Endometrial microvascular endothelial cells (primary cell): Measurements from ENCODE around the gene DDOST.

DNA sequence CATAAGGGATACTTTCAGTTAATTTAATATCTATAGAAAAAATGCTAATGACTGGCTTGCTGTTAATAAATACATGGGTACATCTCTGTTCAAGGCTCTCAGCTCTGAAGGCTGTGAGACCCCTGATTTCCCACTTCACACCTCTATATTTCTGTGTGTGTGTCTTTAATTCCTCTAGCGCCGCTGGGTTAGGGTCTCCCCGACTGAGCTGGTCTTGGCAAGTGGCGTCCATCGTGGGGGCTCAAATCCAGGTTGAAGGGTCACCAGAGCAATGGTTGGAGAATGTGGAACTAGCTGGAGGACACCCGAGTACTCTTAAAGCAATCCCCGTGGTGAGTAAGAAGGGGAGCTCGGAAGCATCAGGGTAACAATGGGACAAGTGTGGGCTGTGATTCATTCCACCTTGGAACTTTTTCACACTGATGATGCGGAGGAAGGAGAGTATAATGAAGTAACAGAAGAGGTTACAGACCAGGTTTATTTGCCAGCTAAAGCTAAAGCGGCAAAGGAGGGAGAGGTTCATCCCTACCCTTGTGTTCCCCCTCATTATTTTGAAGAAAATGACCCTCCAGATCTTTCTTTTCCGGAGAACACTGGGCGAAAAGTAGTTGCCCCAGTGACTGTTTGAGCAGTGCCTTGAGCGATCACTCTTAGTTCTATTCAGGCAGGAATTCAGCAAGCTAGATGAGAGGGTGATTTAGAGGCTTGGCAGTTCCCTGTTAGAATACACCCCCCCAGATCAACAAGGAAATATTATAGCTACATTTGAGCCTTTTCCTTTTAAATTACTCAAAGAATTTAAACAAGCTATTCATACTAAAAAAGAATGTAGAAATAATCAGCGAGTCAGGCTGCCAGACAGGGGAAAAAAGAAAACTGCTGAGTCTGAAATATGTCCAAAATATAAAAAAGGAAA, 18.5 kb upstream of the PLA2G2A start:
- RAMPAGE, long total RNA: no peak

GRCh38 chr1:20034973-20035618, 34.9 kb upstream of the PLA2G5 start:
- RAMPAGE, long total RNA: no peak

- RAMPAGE, long total RNA: no peak
Observed at GRCh38 chr1:20242805-20243595, 47.7 kb upstream of the VWA5B1 start.

- RAMPAGE, long total RNA: no peak
Observed at GRCh38 chr1:20343227-20344039, 52.8 kb downstream of the VWA5B1 start.

GRCh38 chr1:20486588-20487781, 975 bp upstream of the CAMK2N1 start:
- RAMPAGE, long total RNA: no peak

DNA sequence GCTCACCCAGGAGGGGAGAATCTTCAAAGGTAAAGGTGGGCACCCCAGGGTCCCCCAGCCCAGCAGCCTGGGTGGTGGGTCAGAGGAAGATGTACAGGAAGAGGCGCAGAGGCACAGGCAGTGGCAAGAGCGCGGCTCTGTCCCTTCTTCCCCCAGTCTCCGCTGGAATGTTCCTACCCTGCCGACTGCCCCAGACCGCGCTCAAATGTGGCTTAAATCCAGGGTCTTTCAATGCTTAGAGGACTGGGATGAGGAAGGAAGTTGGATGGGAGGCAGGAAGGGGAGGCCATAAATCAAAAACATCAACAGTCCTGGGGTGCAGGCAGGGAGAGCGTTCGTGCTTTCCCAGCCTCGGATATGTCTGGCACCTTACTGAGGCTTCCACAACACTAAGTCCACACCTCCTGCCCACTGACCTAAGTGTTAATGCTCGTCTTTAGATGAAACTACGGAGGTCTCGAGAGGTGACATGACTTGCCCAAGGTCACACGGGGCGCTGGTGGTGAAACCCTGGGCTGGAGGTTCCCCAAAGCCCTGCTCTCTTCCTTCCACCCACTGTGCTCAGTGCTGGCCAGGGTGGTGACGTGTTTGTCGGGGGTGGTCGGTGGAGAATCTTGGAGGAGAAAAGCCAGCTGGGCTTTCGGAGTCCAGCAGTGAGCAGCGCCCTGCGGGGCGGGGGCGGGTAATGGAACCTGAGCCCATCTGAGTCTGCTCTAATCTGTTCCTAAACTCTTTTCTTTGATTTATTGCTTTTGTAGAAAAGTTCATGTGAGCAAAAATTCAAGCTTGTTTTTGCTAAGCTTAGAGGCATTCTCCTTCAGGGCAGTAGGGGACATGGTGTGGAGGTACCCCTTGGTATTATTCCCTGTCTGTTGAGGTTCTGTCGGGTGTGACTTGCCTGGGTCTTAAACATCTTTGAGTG, 619 bp downstream of the CDA start:
- RAMPAGE, long total RNA: no peak

DNA sequence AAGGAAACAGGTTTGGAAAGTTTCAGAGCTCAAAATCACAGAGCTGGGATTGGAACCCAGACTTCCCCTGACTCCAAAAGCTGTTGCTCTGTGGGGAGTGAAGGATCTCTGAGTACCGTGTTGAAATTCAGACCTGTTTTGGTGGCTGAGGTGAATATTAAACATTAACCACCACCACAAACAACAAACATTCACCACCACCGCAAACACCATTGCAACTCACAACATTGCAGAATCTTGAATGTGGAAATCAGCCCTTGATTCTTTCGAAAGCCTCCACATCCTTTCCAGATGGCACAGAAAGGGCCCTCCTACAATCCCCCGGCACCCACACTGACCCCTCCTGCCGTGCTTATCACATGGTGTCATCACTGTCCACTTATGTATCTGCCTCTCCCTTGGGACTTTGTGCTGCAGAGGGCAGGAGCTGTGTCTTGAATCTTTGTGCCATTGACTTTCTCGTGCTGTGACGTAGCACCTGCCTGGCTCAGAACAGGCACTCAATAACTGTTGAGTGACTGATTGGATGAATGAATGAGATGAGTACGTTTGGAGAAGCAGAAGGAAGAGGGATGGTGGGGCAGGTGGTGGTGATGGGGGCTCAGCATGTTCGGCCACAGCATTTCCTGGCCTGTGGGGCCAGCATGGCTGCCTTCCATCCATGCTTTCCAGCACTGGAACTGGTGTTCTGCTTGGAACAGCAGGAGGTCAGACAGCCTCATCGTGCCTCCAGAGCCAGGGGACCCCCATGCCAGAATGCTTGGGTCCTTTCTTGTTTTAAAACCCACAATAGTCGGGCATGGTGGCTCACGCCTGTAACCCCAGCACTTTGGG, 1.6 kb downstream of the CDA start:
- RAMPAGE, long total RNA: no peak

- RAMPAGE, long total RNA: no peak
Observed at GRCh38 chr1:20633668-20634223, 488 bp downstream of the PINK1 start.

DNA sequence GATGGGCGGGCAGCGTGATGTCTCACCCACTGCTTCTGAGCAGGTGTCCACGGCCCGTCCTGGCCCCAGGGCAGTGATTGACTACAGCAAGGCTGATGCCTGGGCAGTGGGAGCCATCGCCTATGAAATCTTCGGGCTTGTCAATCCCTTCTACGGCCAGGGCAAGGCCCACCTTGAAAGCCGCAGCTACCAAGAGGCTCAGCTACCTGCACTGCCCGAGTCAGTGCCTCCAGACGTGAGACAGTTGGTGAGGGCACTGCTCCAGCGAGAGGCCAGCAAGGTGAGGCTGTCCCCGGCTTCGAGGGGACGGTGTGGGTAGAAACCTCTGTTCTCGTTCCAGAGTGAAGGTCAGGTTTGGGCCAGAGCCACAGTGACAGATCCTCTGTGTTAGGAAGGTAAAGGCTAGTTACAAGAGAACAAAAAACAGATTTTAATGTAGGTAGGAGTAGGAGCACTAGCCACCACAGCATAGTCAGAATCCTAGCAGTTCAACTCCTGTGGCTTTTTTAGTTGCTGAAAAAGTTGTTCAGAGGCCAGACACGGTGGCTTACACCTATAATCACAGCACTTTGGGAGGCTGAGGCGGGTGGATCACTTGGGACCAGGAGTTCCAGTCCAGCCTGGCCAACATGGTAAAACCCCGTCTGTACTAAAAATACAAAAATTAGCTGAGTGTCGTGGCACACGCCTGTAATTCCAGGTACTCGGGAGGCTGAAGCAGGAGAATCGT, 12.1 kb downstream of the DDOST start:
- RAMPAGE, long total RNA: no peak

DNA sequence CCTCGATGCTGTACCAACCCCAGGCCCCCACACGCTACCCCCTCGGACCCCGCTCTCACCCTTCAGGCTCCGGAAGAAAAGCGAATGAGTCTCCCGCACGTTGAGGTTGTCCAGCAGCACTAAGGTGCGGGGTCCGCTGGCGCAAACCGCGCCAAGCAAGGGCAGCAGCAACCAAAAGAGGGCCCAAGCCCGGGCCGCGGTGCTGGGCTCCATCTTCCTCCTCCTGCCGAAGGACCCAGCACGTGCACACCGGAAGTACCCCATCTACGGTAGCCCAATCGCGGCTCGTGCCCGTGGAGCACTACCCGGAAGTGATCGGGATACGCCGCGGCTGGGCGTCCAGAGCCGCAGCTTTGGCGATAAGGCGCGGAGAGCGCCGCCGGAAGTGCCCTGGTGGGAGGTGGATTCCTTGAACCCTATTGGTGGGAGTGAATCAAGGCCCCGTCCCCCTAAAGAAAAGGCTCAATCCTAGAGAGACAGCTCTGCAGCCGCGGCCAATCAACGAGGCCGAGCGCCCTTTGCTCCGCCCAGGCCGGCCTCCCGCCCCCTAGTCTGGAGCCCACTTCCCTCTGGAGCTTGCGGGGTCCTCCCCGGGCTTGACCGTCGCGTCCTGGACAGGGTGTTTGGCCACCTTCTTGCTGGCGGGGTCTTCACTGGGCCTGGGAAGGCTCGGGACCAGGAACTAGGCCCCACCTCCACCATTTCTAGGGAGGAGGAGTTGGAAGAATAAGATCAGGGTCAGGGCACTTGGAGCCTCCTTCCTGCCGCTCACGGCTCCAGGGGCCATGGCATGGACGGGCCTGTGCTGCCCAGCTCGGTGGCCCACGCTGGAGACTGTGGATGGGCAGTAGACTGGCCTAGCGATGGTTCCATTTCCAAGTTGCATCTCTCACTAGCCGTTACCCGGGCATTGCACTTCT, at the start of gene DDOST:
TSS of gene DDOST (minus strand) at position 232 of the 920 bp plus-strand sequence.
- RAMPAGE, long total RNA: start-site peak on the minus strand centred at position 300 of the sequence, 145 bp wide, 452 and 993 reads in 2 replicates

DNA sequence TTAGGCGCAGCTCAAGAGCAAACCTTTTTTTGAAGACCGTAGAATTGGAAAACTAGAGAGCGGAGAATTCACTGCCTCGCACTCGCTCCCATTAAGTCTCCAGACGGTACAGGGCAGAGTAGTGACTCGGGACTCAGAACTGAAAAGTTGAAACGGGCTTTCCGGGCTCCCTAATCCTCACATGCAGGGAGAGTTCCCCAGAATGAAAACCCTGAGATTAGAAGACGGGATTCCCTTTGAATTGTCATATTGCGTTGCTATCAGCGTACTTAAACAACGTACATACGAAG, 460 bp upstream of the HP1BP3 start:
- RAMPAGE, long total RNA: no peak

GRCh38 chr1:20806982-20807719, 20.0 kb upstream of the HP1BP3 start:
- RAMPAGE, long total RNA: no peak

GRCh38 chr1:20865092-20865414, 77.9 kb upstream of the HP1BP3 start:
- RAMPAGE, long total RNA: no peak

DNA sequence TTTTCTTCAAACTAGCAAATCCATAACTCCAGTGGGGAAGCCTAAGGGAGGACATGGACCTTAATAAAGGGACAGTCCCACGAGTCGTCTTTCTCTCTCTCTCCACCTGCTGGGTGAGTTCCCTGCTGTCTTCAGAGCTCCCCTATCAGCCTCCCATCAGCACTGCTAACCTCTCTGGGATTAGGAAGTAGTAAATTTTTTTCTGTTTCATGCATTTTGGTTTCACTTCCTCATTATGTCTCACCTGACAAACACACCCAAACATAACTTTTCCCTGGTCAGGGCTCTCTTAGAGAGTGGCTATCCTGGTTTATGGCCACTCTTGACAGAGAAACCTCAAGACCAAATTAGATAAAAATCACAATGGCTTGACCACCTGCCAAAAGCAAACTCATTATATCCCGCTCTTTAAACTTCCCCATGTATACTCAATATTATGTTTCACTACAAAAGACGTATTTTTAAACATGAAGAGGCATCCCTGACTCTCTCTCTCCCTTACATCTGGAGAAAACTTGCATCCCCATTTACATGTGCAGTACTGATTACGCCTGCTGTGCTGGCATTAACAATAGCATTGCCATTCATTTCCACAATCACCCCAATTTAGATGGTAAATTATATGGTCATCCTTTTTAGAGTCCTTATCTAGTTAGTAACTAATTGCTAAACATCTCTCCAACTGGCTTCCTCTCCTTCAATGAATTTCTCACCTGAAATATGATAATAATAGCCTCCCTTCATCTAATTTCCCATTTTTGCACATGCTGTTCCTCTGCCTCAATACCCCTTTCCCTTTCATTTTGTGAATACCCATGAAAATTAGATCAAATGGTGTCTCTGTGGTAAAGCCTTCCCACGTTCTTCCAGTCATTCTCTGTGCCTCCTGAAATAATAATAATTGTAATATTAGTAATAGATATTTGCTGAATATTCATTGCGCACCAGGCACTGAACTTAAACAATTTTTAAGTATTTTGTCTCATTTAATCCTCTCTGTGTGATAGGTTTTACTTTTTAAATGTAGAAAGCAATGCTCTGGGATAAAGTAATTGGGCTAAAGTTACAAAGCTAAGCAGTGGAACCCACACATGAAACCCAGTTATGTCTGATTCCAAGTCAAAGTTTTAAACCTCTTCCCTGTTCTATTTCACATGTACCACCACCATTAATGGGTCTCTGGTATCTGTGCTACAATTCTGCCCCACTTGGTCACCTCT, 178.2 kb upstream of the HP1BP3 start:
- RAMPAGE, long total RNA: no peak

DNA sequence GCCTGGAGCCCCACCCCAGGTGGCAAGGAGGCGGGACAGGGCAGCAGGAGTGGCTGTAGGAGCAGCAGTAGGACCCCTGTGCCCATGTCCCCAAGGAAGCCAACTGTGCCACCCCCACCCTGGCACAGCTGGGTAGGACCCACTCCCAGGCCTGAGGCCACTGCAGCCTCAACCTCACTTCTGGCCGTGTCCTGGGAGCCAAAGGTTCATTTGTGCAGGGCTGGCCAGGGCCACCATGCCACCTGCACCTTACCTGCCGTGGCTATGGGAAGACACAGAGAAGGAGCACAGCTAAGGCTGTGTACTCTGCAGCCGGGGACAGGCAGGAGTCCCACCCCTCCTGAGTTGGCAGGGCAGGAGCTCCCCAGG, 141.7 kb downstream of the EIF4G3 start:
- RAMPAGE, long total RNA: no peak

- RAMPAGE, long total RNA: no peak
Observed at GRCh38 chr1:21280635-21280976, 9.7 kb downstream of the ECE1 start.

DNA sequence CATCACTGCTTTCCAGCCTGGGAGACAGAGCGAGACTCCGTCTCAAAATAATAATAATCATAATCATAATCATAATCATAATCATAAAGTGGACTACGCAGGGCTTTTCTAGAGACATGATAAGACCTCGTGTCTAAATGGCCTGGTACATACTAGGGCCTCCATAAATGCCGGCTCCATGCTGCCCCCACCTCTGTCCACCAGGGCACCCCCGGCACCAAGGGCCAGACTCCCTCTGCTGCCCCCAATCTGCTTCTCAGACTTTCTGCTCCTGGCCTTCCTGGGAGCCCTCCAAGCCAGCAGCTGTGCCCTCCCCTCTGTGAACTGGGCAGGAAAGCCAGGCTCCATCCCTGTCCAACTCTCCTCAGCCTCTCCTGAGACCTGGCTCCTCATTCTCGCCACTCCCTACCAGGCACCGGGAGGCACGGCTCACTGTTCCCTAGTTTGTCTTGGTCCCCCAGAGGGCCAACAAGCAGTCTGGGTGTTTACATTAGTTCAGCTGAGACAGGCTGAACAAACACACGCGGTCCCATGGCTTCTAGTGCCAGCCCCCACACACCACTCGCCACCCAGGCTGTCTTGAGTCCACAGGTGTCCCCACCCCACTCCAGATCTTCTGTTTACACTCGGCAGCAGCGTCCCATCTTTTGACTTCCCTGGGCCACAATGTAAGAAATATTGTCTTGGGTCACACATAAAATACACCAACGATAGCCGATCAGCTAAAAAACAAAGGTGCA, 29.2 kb upstream of the ECE1 start:
- RAMPAGE, long total RNA: no peak

GRCh38 chr1:21427621-21428222, 12.2 kb upstream of the NBPF3 start:
- RAMPAGE, long total RNA: no peak

- RAMPAGE, long total RNA: no peak
Observed at GRCh38 chr1:21552525-21553247, 43.5 kb downstream of the ALPL start.

GRCh38 chr1:21590499-21591478, 78.4 kb downstream of the RAP1GAP start:
- RAMPAGE, long total RNA: no peak